ENCODE measurements around the genes AIRE and KRTAP12-1.

DNA sequence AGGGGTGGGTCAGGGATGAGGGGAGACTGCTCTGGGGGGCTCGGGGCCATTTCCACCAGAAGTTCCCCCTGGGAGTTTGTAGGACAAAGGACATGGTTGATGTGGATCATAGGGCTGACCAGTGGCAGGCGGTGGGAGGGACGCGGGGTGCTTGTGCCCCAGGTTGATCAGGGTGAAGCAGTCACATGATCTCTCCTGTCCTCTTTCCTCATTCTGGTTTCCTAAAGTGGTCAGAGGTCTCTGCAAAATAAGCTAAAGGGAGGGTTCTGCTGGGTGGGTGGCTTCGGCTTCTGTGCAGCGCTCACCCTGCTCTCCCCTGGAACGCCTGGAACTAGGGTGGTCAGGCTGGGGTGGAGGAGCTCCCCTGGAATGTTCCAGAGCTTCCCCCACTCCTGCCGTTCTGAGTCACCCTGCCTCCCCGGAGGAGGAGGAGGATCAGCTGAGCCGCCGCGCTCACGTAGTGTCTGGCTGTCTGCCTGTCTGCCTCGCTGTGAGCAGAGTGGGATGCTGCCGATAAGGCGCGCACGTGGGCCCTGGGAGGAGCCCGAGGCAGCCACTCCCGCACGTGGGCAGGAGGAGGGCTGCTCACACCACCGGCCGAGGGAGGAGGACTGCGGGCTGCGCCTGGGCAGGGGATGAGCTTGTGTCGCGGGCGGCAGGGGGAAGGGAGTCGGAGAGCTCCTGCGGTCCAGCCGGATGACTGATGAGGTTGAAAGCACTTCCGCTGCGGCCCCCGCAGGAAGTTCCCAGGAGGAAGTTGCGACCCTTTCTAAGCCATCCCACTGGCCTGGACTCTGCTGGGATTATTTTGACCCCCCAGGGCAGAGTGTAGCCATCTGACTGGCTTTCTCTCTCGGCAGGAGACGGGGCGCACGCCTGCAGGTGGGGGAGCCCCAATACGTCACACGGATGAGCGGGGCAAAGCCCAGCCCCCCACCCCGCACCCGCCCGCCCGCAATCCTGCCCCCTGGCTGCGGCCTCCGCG, 9.5 kb downstream of the PDXK start:
- PRO-cap, result bidirectional peak, plus-strand start at position 593 of the sequence, minus-strand start at position 402 of the sequence

GRCh38 chr21:43732126-43732822, 13.3 kb downstream of the PDXK start:
- PRO-cap, result no peak

DNA sequence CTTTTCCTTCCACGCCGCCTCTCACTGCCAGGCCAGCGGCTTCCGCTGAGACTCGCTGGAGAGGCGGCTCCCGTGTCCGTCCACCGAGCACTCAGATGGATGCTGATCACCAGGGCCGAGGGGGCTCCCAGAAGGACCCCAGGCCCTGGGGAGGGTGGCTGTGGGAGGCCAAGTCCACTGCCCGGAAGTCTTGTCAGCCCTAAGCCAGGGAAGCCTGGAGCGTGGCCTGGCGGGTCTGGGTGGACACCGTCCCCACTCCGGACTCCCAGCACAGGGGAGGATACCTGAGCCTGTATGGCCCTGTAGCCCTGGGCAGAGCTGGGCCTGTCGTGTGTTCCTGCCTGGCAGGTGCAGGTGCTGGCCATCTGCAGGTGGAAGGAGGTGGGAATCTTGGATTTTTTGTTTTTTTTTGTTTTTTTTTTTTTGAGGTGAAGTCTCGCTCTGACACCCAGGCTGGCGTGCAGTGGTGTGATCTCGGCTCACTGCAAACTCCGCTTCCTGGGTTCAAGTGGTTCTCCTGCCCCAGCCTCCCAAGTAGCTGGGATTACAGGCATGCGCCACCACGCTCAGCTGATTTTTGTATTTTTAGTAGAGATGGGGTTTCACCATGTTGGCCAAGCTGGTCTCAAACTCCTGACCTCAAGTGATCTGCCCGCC, 16.2 kb downstream of the CSTB start:
- PRO-cap, result no peak

DNA sequence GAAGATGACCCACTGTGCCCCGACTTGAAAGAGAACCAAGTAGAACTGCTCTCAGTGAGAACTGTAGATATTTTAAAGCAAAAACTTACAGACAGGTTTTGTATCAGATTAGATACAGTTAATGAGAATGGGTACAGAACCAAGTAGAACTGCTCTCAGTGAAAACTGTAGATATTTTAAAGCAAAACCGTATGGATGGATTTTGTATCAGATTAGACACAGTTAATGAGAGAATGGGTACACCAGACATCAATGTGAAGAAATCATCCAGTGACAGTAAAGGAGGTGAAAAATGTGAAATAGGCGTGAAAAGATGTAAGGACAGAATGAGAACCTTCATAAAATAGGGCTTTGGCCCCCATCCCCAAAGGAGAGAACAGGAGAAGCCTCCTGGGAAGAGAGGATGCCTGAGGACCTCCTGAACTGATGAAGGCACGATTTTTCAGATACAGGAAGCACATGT, 49.2 kb upstream of the TRAPPC10 start:
- PRO-cap, result no peak

DNA sequence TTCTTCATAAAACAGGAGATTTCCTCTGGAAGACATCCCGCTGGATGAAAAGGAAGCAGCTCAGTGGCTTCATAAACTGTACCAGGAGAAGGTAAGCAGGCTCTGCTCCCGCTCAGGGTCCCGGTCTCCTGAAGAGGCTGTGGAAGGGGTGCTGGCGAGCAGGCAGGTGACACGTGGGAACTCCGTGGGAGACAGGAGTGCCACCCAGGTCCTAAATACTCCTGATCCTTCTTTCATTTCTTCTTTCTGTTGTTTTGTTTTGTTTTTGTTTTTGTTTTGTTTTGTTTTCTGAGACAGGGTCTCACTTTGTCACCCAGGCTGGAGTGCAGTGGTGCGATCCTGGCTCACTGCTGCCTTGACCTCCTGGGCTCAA, 34.1 kb upstream of the TRAPPC10 start:
- PRO-cap, result no peak

DNA sequence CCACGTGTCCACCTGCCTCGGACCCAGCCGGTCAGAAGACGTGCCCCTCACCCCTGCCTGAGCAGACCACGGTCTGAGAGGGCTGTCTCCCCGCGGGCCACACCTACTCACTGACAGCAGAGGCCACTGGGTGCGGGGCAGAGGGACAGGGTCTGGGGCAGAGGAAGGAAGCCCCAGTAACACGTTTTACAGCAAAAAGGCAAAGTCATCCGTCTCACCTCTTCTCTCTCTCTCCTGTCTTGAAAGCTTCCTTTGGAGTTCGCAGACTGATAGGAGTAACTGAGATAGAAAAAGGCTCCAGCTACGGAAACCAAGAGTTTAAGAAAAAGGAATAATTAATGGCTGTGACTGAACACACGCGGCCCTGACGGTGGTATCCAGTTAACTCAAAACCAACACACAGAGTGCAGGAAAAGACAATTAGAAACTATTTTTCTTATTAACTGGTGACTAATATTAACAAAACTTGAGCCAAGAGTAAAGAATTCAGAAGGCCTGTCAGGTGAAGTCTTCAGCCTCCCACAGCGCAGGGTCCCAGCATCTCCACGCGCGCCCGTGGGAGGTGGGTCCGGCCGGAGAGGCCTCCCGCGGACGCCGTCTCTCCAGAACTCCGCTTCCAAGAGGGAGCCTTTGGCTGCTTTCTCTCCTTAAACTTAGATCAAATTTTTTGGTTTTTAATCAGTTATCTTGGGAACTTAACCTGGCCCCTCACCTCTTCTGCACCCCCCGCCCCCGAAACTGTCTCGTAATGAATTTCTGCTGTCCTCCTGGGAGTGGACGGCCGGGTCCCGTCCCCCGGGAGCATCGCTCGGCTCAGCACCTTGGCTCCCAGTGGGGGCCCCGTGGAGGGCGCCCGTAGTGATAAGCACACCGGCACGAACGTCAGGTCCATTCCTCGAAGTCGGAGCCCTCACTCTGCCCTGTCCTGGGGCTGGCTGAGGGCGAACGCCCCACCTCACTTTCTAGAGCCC, 29.8 kb upstream of the TRAPPC10 start:
- PRO-cap, result no peak

DNA sequence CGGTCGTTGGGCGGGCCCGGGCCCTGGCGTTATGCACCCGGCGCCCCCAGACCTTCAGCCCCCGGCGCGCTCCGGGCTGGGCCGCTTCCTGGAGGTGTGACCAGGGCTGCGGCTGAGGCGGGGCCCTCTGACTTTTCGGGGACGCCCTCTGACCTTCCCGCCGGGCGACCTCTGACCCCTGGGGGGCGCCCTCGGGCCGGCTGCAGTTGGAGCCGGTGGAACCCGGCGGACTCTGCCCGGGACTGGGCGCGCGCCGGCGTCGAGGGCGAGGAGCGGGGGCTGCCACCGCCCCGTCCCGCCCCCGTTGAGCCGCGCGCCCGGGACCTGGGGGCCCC, 448 bp downstream of the TRAPPC10 start:
- PRO-cap, result unidirectional peak, minus-strand start at position 73 of the sequence

DNA sequence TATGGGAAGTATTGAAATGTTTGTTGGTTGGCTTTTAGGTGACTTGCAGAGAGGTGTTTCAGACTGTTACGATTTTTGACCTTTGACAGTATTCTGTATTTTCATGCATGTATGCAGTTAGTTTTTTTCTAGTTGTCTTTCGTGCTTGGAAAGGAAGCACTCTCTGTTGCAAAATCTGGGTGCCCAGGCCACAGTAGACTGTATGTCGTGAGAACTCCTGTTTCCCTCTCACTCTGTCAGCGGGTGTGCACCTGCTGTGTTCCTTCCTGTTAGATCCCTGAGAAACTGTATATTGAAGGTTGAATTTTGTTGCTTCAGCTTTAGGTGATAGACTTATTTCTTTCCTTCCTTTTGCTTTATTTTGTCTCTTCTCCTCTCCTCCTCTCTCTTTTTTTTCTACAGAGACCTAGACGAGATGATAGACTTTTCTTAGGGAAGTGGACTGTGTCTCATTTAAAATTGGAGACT, 1.3 kb downstream of the TRAPPC10 start:
- PRO-cap, result no peak

- PRO-cap, result no peak
Observed at GRCh38 chr21:44021541-44022099, 9.5 kb downstream of the TRAPPC10 start.

DNA sequence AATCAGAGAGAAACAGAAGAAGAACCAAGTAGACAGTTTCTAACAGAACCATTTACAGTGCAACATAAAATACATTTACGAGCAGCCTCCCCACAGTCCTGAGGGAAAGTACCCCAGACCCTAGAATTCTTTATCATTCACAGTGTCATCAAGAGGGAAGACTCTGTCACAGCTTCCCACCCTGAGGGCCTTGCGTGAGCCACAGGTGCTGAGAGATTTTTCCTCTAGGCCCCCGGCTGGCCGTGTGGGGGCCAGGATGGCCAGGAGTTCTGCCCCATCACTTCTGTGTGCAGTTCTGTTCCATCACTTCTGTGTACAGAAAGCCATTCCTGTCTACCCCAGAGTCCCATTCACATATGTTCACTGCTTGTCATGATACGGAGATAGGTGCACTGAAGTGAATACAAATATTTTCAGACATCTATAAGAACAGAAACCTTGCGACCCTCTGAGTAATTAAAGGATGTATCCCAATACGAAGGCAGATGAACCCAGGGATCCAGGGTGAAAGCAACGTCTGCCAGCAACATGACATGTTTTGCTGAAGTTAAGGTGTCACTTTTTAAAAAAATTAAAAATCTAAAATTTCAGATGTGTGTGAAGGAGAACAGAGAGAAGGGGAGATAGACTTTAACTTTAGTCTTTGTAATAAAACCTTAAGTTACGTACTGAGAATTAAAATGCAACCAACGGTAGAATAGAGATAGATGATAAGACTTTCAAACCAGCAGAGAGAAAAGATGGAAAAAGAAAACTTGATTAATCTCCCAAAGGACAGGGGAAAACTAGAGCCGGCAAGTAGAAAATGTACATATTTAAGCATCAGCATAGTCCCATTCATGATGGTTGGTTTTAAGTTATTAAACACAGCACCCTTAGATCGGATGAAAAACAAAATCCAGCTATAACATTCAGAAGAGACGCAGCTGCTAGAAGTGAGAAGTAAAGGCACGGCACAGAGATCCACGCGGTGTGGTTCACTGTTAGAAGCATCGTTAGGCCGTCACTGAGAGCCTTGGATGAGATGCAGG, 24.4 kb downstream of the TRAPPC10 start:
- PRO-cap, result no peak

- PRO-cap, result no peak
Observed at GRCh38 chr21:44079403-44079959, 27.7 kb upstream of the PWP2 start.

DNA sequence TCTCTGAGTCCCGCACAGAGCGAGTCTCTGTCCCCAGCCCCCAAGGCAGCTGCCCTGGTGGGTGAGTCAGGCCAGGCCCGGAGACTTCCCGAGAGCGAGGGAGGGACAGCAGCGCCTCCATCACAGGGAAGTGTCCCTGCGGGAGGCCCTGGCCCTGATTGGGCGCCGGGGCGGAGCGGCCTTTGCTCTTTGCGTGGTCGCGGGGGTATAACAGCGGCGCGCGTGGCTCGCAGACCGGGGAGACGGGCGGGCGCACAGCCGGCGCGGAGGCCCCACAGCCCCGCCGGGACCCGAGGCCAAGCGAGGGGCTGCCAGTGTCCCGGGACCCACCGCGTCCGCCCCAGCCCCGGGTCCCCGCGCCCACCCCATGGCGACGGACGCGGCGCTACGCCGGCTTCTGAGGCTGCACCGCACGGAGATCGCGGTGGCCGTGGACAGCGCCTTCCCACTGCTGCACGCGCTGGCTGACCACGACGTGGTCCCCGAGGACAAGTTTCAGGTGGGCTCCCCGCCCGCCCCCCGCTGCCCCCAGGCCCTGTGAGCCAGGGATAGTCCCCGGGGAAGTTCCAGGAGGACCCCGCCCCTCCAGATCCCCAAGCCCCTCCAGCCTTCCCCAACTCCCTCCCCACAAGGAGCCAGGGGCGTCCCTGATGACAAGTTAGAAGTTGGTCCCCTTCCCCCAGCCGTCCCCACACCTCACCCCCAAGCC, at the start of gene AIRE:
AIRE (plus strand) TSS at position 237 of the 709 bp plus-strand sequence.
- PRO-cap, result no peak

GRCh38 chr21:44323552-44323970, 15.6 kb downstream of the CFAP410 start:
- PRO-cap, result no peak

DNA sequence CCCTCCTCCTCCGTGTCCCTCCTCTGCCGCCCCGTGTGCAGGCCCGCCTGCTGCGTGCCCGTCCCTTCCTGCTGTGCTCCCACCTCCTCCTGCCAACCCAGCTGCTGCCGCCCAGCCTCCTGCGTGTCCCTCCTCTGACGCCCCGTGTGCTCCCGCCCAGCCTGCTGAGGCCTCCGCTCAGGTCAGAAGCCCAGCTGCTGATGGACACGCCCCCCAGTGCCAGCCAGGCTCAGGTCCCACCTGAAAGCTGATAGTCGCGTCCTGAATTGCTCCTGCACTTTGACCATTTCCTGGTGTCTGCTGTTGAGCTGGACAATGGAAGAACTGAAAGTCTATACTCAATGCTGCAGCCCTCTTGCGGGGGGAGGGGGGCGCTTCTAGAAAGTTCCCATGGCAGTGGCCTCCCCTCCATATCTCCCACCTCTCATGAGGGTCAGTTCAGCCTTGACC, 1.3 kb downstream of the KRTAP10-4 start:
- PRO-cap, result no peak

GRCh38 chr21:44681920-44682457, at the start of gene KRTAP12-1:
Gene KRTAP12-1, minus strand, starts transcription at chr21:44682163.
- PRO-cap, result no peak

DNA sequence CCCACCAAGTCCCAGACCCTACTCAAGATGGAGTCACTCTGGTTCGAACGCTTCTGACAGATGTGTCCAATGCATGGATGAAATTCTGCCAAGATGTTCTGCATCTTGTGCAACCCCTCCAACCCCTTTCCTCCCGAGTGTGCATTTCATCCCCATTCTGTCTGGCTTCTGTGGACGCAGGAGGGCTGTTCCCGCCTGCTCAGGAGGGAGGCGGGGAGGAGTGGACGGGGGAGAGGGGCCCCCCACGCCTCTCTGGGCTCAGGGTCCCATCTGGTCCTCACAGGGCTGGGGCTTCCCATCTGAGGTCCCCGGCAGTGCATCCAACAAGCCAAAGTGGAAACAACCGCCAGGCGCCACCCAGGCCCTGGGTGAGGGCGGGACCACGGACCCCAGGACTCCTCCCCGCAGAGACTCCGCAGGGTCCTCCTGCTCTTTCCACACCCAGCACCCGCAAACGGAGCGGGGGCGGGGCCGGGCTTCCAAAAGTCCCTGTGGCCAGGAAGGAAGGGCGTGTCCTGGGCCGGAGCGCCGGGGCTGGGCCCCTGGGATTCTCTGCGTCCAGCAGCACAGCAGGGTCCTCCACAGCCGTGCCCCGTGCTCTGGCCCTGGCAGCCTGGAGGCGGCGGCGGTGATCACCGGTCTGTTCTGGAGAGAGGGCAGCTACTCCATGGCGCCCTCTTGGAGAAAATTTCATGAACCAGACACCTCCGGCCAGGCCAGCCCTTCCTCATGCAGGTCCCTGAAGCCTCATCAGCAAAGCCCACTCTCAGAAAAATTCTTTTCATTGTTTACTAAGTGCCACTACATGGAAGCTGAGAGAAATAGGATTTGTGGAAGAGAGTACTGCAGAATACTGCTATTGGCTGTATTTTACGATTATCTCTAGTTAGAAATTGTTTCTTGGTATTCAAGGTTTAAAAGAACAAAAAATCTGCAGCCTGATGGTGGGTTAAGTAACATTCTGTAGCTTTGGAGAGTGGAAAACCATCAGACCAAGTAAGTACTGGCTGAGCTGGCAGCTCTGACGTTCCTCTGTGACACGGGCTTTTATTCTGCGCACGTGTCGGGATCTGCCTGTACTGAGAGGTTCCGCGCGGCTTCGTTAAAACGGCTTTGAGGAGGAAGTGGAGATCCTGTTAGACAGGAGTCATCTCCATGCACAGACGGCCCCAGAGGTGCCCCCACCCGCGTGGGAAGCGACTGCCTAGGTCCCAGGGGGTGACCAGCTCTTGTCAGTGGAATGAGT, 27.6 kb downstream of the PTTG1IP start:
- PRO-cap, result no peak

GRCh38 chr21:44853513-44854145, 19.9 kb downstream of the PTTG1IP start:
- PRO-cap, result no peak

DNA sequence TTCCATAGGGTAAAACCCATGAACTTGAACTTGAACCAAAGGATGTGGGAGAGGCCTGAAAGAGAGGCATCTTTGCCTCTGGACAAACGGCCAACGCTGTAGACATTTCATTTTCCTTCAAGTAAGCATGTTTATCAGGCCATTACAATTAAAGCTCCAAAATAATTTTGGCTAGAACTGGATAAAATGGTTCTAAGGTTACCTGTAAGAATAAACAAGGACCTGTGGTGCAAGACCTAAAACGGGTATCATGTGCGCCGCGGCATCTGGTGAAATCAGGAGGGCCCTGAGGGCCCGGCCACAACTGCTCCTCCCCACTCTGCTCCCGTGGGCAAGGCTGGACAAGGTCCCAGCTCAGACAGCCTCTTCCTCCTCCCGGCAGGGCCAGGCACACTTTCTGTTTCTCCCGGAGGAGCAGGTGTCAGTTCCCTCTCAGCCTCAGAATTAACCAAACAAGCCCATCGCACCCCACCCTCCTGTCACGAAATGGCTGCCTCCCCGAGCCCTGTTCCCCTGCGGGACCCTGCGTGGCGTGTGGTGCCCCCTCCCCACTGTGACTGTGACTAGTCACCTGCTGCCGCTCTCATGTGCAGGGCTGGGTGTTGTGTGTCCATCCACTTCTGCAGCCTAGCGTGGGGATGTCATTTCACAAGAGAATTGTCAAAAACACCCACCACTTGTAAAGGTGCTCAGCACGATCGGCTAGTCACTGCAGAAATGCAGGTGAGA, 15.2 kb downstream of the PTTG1IP start:
- PRO-cap, result no peak

DNA sequence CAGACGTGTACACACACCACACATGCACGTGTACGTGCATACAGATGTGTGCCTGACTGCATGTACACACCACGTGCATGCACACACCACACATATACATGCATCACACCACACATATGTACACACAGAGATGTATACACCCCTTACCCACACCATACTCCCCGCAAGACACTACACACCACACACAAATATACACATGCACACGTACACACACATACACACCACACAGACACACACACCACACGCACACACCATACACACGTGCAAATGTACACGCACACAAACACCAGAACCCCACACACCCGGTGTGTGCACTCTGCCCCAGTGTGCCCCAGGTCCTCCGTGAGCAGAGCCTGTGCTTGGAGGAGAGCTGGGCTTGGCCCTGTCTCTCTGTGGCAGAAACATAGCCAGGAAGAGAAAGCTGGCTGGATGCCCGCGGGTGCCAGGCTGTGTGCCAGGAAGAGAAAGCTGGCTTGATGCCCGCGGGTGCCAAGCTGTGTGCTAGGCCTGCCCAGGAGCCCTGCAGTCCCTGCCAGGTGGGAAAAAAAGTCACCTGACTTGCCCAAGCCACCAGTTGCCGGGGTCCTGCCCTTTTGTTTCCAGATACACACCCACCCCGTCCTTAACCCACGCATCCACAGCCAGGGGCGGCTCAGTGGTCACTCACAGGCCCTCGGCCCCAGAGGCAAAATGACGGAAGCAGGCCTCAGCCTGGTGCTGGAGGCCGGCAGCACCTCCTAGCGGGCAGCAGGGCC, 9.4 kb downstream of the ITGB2 start:
- PRO-cap, result no peak

DNA sequence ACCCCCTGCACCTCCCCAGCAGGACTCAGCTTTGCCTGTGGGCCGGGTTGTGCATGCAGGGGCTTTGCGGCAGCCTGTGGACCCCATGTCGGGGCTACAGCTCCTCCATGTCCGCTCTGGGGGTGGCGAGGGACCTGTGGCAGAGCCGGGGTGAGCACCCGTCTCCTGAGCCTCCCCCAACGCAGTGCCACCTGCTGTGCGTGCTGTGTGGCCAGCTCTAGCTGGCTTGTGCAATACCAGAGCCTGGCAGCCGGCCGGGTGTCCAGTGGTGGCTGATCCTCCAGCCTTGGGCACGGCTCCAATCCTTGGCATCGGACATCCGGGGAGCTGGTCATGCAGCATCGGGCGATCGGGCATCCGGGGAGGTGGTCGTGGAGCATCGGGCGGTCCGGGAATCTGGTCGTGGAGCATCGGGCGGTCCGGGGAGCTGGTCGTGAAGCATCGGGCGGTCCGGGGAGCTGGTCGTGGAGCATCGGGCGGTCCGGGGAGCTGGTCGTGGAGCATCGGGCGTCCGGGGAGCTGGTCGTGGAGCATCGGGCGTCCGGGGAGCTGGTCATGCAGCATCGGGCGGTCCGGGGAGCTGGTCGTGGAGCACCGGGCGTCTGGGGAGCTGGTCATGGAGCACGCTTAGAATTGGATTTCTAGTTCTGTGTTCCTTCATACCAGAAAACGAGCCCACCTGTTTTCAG, 8.1 kb downstream of the SLX9 start:
- PRO-cap, result no peak

Data from mesenteric fat pad (tissue), 1 donor.